Islet of Langerhans (tissue), 1 donor: ENCODE measurements around a stretch of chr16.

DNA sequence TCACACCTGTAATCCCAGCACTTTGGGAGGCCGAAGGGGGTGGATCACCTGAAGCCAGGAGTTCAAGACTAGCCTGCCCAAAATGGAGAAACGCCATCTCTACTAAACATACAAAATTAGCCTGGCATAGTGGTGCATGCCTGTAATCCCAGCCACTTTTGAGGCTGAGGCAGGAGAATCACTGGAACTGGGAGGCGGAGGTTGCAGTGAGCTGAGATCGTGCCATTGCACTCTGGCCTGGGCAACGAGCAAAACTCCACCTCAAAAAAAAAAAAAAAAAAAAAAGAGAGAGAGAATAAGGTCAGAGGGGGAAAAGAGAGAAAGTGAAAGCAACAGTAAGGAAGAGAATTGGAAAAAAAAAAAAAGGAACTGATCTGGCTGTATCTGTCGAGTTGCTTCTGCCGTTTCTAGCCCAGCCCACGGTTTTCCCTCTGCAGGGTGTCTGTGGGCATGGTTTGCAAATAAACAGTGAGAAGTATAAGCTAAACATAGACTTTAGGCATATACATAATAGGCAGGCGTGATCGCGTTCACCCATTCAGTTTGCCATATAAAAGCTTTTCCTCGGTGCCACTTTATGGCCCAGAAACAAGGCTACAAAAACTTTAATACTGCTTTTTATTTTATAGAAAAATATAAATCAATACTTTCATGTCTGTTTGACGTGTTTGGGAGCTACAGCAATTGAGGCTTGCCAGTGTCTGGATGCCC, 436.8 kb downstream of the MAF start:
- RRBS = no CpG with 5 or more reads among the region's 13 CpGs

- RRBS = no CpG with 5 or more reads among the region's 2 CpGs
Measured at GRCh38 chr16:79503466-79503955, 97.0 kb downstream of the MAF start.

- RRBS = 10% methylated on average over 13 of the region's 38 CpGs
Measured at GRCh38 chr16:79589753-79590458, 10.6 kb downstream of the MAF start.

DNA sequence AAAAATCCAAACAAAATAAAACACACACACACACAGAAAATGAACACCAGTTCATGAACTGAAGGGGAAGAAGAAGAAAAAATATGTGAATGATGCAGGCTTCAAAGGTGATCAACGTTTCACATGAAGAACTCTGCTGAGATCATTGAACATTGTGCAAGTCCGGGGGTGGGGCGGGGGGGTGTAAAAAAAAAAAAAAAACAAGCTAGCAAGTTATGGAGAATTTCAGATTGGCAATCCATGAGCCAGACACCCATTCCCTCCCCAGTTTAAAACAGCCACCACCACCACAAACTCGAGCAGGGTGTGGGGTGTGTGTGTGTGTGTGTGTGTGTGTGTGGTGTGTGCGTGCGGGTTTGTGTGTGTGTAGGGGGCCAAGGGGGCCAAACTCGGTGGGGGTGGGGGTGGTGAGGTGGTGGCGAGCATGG, 2.3 kb downstream of the MAF start:
- RRBS = no CpG with 5 or more reads among the region's 8 CpGs

DNA sequence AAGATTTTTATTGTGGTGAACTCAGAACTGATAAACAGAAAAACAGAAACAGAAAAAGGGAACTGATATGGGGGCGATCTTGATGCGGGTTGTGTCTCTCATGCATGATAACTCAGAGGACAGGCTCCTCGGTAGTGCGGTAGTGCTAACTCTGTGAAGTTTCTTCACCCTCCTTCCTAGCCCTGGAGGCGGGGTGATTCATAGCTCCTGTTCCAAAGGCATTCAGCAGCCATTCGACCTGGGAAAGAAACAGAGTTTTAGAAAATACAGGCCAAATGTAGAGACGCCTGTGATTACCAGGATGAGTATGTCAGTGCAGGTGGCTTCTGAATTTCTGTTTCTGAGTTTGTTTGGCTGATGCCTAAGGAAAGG, 5.5 kb upstream of the MAF start:
- RRBS = no CpG with 5 or more reads among the region's 7 CpGs

DNA sequence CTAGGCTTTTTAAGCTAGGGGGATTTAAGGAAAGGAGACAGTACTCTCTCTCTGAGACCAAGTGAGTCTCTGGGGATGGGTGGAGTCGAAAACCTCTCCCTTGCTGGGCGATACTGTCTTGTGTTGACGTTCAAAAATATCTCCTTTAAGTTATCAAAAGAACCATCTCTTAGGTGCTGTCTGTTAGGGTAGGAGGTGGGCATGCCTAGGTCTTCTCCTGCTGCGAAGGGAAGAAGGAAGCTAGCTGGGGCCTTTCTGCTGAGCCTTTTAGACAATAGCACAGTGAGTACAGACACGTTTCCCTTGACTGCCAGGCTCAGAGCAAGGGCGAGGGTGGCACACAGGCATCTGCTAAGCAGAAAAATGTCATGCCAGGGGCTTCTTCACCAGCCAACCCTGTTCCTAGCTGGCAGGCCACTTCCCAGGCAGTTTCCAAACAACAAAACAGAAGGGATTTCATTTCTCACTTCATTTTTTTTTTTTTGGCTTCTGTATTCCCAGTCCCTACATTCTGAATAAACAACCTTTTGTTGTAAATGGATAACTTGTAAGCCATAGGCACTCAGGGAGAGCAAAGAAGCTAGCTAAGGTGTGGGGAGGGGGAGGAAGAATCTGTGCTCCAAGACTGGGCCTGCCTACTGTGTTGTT, 168.0 kb upstream of the MAF start:
- RRBS = no CpG with 5 or more reads among the region's 6 CpGs

DNA sequence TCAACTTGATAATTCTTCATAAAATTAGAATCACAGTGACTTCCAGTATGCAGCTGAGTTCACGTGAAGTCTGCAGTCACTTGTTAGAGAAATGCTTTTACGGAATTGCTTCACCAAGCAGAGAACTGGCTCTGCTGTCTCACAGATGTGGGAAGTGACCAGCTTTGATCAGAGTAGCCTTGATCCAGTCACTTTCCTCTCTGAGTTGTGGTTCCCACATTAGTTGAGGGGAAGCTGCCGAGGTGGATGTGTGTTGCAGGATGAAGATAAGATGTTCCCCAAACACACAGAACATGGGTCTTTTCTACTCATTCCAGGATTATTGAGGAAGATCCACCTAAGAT, 168.7 kb upstream of the MAF start:
- RRBS = no CpG with 5 or more reads among the region's 3 CpGs

- RRBS = no CpG with 5 or more reads among the region's 4 CpGs
Measured at GRCh38 chr16:79971848-79972567, 371.5 kb upstream of the MAF start.

DNA sequence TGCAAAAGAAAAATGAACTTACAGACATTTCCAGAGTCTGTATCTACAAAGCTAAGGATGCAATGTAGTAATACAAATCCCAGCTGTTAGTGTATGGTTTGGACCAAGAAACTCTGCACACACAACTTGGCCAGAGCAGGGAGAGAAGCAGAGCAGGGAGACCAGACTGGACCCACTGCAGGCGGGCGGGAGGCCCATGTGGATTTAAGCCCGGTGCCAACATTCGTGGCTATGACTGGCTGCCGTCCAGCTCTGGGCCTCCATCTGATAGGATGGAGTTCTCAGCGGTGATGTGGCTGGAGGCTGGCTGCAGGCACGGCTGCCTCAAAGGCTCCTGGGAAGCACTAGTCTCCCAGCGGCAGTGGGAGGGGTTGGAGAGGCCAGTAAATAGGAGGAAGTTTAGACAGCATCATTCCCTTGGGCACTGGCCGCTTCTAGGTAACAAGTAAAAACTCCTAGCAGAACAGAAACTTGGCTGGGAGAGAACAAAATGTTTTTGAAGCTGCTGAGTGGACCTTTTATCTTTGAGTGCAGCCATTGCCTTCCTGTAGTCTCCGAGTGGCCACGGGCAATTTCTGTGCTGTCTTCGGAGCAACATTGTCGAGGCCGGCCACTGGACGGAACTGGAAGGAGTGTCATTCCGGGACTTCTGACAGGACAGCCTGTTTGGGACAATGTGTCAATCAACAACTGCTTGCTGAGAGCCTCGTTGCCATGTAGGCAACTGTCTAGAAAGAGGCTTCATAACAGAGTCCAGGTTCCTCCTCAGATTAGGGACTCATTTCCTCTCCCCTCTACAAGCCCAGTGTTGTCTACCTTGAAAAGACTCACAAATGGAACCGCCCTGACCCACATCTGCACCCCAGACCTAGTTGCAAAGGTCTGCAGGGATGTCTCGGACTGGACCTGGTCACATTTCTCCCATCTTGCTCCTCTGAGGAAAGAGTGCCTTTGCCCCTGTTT, 96.0 kb upstream of the CDYL2 start:
- RRBS = no CpG with 5 or more reads among the region's 19 CpGs

- RRBS = no CpG with 5 or more reads among the region's 5 CpGs
Measured at GRCh38 chr16:81071697-81072248, 5.3 kb downstream of the C16orf46 start.

DNA sequence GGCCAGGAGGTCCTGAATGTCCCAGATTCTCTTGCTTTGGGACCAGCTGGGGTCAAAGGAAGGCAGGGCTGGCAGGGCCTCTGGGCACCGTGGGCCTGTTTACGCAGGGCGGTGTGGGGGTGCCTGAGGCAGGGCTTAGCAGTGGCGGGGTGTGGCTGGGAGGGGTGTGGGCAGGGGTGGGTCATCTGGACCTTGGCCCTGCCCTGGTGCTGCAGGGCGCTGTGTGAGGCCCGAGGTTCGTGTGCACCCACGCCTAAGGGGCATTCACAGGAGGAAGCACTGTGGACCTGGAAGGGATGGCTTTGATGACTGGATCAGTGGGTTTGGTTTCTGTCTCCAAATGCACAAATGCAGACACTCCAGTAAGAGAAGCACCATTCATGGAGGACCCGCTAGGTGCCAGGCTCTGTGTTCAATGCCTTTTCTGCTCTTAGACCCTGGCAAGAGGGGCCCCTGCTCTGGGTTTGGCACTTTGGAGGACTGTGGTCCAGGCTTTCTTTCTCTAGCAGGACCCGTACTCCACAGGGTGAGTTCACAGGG, 37.4 kb downstream of the BCO1 start:
- RRBS = no CpG with 5 or more reads among the region's 10 CpGs

DNA sequence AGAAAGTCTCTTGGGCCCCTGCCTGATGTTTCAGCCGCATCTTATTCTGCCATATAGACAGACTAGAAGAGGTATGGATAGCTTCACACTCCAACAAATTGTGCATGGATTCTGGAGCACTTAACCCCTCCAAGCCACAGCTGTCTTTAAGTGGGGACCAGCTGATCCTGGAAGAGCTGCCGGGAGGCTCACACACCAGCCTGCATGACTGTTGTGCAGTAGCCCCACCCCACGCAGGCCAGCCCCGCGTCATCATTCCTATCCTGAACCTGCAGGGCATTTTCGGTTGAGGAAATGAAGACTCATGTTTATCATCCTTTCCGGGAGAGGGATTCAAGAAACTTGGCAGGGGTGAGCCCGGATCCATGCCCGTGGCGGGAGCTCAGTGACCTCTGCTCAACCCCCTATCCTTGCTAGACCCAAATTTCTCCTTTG, 43.6 kb upstream of the CMIP start:
- RRBS = 67% methylated on average over 4 of the region's 10 CpGs

DNA sequence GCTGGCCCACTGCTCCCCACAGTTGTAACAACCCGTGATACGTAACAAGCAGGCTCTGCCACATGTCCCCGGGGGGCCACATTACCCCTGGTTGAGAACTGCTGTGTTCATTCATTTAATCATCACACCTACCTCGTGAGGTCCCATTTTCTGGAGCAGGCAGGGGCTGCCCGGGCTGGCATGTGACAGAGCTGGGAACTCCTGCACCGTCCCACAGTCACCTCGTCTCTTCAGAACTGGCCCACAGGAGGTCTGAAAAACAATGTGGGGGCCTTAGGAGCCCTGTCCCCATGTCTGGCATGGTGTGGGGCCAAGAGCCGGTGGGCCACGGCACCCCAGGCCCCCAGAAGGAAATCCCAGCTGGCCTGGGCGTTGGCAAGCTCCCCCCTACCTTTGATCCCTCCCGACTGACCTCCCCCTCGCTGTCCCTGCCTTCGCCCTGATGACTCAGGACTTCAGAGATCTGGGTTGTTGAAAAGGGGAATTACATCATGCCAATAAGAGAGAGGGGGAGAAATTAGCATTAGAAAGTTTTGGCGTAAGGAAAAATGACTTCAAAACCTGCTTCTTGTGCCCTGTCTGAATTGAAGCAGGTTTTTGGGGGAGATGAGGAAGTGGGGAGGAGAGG, 13.0 kb downstream of the CMIP start:
- RRBS = 60% methylated on average over 1 of the region's 14 CpGs

DNA sequence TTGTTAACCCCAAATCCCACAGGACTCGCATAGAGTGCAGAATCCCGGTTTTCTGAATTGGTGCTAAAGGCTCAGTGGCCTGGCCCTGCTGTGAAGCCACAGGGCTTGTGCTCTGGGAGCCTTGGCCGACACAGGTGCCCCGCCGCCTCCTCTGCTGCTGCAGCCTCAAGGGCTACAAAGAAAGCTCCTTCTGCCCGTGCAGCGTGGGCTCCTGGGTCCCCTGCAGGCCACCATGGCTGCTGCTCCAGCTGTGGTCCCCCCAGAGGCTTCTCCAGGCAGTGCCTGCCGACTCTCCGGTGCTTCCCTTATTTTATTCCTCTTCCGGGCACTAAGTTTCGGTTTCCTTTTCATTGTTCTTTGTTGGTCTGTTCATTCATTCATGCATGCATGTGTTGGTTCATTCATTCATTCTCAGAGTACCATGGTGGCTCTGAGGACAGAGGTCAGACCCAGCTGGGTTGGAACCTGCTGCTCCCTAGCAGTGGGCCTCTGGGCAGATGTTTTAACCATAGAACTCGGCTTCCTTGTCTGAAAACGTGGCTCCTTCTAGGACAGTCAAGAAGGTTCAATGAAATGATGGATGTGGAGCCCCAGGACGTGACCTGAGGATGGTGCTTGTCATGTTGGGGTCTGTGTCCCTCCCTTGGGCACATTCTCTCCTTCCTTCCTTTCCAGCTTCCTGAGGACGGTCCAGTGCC, 53.2 kb downstream of the CMIP start:
- RRBS = no CpG with 5 or more reads among the region's 15 CpGs

- RRBS = no CpG with 5 or more reads among the region's 10 CpGs
Measured at GRCh38 chr16:81504979-81505384, 60.4 kb downstream of the CMIP start.

DNA sequence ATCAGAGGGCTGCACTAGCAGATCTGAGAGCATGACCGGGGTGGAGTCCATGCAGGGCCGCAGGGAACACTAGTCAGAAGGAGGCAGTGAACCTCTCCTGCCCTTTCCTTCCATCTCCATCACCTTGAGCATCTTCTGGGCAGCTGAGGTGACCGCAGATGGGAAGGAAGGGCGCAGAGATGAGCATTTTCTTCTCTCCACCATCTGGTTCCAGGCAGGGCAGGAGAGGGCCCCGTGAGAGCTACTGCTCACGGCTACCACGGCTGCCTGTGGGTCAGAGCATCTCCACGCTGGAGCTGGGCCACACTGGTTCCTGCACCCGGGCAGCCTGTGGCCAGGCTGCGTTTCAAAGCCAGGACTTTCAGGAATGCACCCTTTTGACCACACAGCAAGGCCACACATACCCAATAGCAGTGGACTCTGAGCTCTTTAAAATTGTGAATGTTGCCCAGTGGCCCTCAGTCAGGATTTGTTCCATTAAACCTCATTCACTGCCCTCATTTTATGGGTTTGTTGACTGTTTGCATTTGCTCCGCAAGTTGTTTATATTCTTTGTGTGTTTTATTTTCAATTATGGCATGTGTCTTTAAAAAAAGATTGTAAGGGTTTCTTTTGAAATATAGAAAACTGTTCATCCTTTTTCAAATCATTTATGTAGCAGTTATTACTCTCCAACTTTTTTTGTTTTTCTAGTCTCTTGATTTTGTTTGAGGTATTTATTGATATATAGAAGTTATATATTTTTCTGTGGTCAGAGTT, 89.4 kb downstream of the CMIP start:
- RRBS = no CpG with 5 or more reads among the region's 11 CpGs

- RRBS = 97% methylated on average over 3 of the region's 23 CpGs
Measured at GRCh38 chr16:81546624-81547294, 102.2 kb downstream of the CMIP start.

DNA sequence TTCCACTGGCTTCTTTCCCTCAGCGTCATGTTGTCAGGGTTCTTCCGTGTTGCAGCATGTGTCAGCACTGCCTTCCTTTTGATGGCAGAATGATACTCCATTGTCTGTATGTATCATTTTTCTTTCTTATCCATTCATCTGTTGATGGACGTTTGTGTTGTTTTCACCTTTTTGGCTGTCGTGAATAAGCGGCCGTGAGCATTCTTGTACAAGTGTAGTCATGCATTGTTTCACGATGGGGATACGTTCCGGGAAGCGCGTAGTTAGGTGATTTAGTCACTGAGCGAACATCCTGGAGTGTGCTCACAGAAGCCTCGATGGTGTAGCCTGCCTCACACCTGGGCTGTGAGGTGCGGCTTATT, 136.4 kb downstream of the CMIP start:
- RRBS = no CpG with 5 or more reads among the region's 14 CpGs

GRCh38 chr16:81610054-81610960, 165.7 kb downstream of the CMIP start:
- RRBS = no CpG with 5 or more reads among the region's 27 CpGs

- RRBS = no CpG with 5 or more reads among the region's 26 CpGs
Measured at GRCh38 chr16:81706878-81708009, 71.8 kb upstream of the PLCG2 start.